ENCODE measurements around the genes G6PC1, NBR1 and MPP3.

GRCh38 chr17:42842380-42843413 is 1.7 kb upstream of the AOC2 start:
- RRBS = no CpG with 5 or more reads among the region's 12 CpGs

GRCh38 chr17:42900685-42901274 is at the start of gene G6PC1:
G6PC1 (plus strand) TSS chr17:42900799.
- RRBS = no CpG with 5 or more reads among the region's 8 CpGs

GRCh38 chr17:42910985-42911264 is 10.3 kb downstream of the G6PC1 start:
- RRBS = no CpG with 5 or more reads among the region's 6 CpGs

- RRBS = 83% methylated on average over 2 of the region's 50 CpGs
These were observed 1.0 kb upstream of the BRCA1 start for GRCh38 chr17:43125971-43126839.

DNA sequence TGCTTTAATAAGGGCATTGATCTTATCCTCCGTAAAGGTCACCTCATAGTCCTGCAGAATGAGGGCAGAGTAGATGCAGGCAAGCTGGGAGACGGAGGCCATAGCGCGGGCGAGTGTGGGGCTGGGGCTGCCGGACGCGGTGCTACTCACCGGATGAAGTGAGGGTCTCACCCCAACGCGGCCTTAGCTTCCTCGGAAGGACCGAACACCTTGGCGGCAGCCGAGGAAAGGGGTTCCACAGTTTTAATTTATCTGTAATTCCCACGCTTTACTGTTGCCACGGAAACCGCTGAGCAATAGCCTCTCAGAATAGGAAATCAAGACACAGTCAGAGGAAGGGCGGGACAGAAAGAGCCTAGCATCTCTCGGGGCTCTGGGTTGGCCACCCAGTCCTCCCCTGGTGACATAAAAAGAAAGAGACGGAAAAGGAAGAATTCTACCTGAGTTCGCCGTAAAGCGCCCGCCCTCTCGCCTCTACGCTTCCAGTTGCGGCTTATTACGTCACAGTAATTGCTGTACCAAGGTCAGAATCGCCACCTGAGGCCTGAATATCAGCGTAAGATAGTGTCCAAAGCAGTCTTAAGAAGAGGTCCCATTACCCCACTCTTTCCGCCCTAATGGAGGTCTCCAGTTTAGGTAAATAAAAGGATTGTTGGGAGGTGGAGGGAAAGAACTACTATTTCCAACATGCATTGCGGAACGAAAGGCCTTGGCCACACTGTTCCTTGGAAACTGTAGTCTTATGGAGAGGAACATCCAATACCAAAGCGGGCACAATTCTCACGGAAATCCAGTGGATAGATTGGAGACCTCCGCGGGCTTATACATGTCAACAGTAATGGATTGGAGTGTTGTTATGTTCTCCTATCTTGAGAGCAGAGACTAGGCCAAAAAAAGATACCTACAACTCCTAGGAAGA is 779 bp upstream of the NBR1 start:
- RRBS = no CpG with 5 or more reads among the region's 38 CpGs

GRCh38 chr17:43170895-43171794 is at the start of gene NBR1:
NBR1 (plus strand) TSS chr17:43171214.
- RRBS = no CpG with 5 or more reads among the region's 44 CpGs

DNA sequence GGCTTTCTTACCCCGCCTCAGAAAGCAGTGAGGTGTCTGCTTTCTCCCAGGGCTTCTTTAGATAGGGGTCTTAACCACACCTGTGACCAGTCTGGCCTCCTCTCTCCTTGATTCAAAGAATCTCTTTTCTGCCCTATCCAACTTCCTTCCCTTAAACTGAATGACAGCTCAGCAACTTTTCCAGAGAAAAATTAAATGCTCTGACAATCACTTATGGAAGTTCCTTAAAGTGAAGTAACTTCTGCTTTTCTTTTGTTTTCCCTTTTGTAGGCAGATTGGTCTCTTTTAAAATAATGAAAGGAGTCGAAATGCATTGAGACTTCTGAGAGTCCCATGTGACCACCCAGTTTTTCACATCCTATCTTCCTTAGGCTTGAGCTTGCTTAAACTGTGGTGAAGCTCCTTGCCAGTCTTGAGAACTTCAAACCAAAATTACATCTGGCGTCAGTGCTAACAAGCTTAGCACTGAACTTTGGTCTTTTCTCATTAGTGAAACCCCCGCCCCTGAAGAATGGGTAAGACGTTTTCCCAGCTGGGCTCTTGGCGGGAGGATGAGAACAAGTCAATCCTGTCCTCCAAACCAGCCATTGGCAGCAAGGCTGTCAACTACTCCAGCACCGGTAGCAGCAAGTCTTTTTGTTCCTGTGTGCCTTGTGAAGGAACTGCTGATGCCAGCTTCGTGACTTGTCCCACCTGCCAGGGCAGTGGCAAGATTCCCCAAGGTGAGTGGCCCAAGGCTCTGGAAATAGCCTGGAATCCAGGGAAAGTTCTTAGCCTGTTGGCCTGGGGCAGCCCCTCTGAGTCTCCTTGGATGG is 1.1 kb downstream of the TMEM106A start:
- RRBS = no CpG with 5 or more reads among the region's 8 CpGs

GRCh38 chr17:43245167-43245366 is 16.6 kb upstream of the CCDC200 start:
- RRBS = no CpG with 5 or more reads among the region's 3 CpGs

DNA sequence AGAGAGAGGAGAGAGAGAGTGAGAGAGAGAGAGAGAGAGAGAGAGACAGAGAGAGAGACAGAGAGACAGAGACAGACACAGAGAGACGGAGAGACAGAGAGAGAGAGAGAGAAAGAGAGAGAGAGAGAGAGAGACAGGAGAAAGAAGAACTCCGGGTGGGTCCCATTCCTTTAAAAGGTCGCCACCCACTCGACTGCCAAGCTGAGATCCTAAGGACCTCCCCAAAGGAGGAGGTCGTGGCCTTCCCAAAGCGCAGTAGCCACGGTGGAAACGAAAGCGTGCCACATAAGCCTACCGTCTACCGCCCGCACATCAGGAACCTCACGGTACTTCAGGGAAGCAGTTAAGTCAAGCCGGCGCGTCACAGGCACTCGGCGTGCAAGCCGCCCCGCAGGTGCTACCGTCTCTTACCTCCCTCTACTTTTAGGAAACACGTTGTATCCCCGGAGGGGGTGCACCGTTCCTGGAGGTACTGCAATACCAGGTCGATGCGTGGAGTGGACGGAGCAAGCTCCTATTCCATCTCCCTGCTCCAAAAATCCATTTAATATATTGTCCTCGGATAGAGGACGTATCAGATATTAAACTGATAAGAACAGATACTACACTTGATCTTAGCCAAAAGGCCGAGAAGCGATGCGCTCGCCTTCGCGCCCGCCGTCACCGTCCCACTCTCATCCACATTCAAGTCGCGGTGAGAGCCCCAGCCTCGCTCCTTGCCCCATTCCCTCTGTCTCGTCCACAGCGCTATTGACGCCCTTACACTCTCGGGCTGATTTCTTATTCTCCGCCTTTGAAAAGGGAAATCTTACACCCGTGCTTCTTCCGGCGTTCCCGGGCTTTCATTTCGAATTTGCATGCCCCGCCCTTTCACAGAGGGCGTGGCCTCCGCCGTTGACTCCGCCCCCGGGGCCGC is 23.2 kb upstream of the CCDC200 start:
- RRBS = no CpG with 5 or more reads among the region's 58 CpGs

- RRBS = no CpG with 5 or more reads among the region's 11 CpGs
These were observed 4.8 kb upstream of the ARL4D start for GRCh38 chr17:43393927-43394476.

- RRBS = no CpG with 5 or more reads among the region's 21 CpGs
These were observed 20.2 kb downstream of the ARL4D start for GRCh38 chr17:43418727-43419655.

GRCh38 chr17:43444620-43445451 is 38.9 kb upstream of the DHX8 start:
- RRBS = no CpG with 5 or more reads among the region's 9 CpGs

DNA sequence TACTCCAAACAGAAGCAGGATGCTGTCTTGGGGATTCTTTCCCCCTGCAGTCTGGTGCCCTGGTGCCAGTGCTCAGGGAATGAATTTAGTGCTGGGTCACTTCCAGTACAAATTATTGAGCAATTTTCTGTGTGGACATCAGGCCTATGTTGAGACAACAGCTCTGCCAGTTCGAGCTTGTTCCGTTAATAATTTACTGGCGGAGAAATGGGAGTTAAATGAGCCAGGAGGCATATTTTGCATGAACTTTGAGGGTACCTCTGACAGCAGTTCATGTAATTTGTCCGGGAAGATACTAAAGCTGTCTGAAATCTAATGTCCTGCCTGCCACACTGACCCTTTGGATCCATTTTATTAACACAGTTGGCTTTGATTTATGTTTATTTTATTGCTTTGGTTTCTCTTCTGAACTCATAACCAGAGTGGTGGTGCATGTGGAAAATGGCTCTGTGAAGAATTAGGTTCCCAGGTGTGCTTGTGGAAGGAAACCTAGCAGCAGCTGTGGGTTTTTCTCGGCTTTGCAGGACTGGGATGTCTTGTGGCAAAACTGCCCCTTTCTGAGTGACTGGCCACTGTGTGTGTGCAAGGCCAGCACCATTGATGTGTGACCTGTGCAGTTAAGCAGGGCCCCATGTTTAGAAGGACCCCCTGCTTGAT is 34.0 kb upstream of the DHX8 start:
- RRBS = no CpG with 5 or more reads among the region's 5 CpGs

- RRBS = no CpG with 5 or more reads among the region's 3 CpGs
These were observed 8.3 kb downstream of the DHX8 start for GRCh38 chr17:43492121-43492404.

DNA sequence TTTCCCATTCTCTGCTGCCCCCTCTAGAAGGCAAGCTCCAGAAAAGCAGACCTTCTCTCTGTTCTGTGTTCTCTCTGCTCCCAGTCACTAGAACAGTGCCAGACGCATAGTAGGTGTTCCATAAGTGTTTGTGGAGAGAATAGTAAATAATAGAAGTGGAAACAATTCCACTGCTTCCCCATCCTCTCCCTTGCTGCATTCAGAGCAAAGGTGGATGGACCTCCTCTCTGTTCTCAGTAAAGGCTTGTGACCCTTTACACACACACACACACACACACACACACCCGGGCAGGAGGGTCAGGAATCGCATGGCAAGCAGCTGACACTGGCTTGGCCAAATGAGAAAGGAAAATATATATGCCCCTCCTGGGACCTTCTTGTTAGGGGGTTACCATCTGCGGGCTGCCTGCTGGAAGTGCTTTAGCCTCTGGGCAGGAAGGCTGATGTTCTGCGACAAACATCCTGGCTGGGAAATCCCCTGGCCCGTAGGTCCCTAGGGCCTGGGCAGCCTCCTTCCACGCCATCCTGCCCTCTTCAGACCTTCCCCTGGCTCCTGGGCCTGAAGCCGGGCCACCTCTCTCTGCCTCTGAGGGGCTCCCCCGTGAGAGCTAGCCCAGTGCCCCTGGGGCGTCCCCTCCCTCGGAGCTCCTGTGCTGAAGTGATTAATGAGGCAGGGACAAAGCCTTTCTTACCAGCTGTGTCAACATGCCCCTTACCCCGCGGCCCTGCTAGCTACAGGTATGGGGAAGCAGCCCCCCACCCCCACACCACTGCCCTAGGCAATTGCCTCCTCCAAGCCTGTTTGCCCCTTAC is 32.5 kb upstream of the ETV4 start:
- RRBS = no CpG with 5 or more reads among the region's 13 CpGs

GRCh38 chr17:43711948-43712690 is 46.5 kb downstream of the SOST start:
- RRBS = no CpG with 5 or more reads among the region's 8 CpGs

- RRBS = 2% methylated on average over 38 of the region's 112 CpGs
These were observed at the start of gene MPP3 for GRCh38 chr17:43832265-43833428. MPP3 (minus strand) TSS chr17:43833146.

GRCh38 chr17:43857914-43858330 is 10.9 kb downstream of the CD300LG start:
- RRBS = no CpG with 5 or more reads among the region's 7 CpGs

DNA sequence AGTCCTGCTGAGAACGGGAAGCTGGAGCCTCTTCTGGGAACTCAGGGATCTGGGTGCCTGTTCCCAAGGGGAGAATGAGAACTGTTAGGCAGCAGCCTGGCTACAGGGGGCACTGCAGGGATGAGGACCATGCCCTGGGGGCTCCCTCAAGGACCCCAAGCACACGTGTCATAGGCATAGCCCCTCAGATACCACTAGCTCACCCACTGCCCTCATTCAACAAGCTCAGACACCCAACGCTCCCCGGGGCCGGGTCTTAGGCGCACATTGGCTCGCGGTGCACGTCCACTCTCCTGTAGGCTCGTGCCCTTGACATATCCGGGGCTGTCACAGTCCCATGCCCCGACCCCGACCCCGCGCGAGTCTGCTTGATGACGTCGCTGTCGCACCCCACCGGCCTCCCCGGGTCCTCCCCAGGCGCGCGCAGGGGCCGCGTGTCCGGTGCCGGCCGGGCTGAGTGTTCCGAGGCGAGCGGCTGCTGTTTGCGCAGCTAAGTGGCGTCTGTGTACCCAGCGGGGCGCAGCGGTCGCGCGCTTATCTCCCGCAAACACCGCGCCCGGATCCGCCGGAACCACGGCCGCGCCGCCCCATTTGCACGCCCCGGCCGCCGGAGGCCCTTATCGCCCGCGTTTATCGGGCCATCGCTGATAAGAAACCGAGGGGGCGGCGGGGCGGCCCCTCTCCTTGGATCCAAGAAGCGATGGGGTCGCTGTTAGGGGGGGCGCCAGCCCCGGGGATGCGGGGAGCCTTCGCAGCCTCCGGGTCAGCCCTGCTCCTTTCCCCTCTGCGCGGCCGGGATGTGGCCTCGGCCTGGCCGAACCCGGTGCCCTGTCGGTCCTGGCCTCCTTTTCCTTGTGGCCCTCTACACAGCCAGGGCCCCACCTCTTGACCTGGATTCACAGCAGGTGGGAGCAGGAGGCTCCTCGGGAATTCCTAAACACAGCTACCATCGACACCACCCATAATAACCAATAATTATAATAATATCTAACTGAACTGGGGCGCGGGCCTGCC is 20.7 kb upstream of the NAGS start:
- RRBS = 2% methylated on average over 39 of the region's 81 CpGs